Pulmonary artery (tissue), 1 donor: ENCODE data around the genes OR4M2B and GABRB3.

- PRO-cap, result unidirectional peak, plus-strand start at chr15:20247931
These were observed 293.9 kb downstream of the GOLGA6L6 start for GRCh38 chr15:20247679-20248054.

DNA sequence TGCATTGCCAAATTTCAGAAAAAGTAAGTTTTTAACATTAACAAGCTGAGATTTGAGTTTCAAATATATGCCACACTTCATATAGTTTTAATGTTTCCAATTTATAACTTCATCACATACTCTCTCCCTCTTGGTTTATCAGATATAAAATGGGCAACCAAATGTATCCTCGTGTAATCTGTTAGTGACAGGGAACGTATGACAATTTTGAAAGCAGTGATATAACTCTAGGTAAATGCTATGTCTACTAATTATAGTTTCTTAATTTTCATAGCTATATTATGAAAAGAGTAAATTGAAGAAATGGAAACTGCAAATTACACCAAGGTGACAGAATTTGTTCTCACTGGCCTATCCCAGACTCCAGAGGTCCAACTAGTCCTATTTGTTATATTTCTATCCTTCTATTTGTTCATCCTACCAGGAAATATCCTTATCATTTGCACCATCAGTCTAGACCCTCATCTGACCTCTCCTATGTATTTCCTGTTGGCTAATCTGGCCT, at the start of gene OR4M2B:
OR4M2B (plus strand) TSS at position 206 of the 505 bp plus-strand sequence.
- PRO-cap, result no peak

GRCh38 chr15:22715132-22716009, 71.1 kb upstream of the NIPA1 start:
- PRO-cap, result no peak

GRCh38 chr15:22827661-22828369, 10.7 kb upstream of the NIPA2 start:
- PRO-cap, result no peak

DNA sequence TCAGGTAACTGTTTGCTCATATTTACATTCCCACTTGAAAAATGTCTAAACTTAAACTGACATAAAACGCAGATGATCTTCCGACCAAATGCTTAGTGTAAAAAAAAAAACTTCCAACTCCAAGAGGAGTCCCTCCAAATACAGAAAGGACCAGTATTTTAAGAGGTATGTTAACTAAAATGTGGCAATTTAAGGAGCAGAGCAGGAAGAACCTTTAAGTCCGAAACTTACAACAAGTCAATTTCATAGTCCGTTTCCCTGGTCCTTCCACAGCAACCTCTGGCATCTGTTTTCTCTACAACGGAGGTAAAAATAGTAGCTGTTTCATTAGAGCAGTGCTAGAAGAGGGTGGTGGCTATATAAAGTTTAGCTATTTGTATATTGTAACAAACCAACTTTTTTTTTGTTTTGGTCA, 17.2 kb downstream of the GOLGA8S start:
- PRO-cap, result no peak

- PRO-cap, result no peak
These were observed 40.6 kb downstream of the GOLGA8S start for GRCh38 chr15:23395083-23395534.

- PRO-cap, result no peak
These were observed 254 bp downstream of the NDN start for GRCh38 chr15:23686910-23687191.

DNA sequence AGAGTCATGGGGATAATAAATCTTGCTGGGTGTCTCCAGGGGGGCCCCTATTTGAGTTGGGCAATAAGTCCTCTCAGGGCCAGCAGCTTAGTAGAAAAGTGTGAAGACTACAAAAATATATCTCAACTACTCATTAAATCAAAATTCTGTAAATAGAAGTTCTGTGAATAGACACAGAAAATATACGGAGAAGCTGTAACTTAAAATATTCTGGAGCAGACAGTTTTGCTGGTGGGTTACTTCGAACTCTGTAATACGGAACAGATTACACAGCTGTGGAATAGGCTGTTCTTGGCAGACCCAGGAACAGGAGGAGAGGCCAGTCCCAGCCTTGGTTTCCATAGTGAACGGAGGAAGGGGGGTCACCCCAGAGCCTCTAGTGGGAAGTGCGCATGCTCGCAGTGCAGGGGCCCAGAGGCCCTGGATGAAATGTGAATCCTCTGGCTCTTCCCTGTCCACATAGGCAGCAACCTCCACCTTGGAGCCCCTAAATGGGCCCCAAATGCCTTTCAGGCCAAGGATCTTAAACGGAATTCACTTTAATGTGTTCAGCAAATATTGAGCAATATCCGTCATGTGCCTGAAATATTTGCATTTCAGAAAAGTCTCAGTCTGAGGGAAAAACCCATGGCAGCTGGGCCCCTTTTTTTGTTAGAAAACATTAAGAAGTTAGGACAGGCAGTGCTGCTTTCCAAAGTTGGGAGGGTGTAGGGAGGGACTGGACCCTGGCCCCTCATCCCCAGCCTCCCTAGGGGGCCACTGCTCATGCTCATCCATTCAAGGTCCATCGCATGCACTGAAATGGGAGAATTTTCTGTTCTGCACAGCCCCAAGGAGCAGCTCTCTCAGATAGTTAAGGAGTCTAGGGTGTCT, 3.3 kb upstream of the NDN start:
- PRO-cap, result no peak

DNA sequence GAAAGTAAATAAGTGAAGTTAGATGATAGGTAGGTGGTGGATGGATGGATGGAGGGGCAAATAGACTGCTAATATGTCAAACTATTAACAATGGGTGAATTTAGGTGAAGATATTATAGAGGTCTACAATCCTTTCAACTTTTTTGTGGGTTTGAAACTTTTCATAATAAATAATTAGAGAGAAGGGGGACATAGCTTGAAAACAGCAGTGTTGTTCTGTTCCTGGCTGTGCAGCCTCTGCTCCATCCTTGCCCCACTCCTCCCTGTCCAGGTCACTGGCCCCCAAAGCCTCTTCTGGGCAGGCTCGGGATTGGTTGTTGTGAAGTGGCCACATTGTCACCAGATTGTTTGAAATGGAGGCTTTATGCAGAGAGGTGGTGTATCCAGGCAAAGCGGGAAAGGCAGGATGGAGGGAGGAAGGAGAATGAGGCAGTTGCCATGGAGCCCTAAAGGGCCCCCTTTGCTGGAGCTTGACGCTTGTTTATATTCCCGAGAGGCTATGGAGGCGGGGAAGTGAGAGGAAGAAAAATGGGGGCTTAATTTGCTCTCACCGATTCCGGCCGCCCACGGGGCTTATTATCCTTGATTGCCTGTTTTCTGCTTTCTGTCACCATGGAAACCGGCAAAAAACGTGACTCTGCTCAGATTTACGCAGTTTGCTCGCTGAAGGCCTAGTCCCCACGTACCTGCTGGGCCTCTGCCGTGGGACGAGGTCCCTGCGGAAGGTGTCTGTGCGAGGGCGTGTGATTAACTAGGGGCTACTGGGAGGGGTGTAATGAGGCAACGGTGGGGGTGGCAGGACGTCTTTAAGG, 110.5 kb upstream of the NDN start:
- PRO-cap, result no peak

GRCh38 chr15:23856898-23857398, 169.8 kb upstream of the NDN start:
- PRO-cap, result no peak

DNA sequence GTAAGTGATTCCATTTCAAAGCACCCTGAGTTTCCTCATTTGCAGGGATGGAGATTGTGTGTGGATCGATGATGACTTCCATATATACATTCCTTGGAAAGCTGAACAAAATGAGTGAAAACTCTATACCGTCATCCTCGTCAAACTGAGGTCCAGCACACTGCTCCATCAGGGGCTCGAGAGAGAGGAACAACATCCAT, 126.3 kb downstream of the SNRPN start:
- PRO-cap, result no peak

GRCh38 chr15:25099254-25099726, 144.5 kb downstream of the SNRPN start:
- PRO-cap, result no peak

GRCh38 chr15:25846173-25846877, 16.8 kb downstream of the ATP10A start:
- PRO-cap, result no peak

DNA sequence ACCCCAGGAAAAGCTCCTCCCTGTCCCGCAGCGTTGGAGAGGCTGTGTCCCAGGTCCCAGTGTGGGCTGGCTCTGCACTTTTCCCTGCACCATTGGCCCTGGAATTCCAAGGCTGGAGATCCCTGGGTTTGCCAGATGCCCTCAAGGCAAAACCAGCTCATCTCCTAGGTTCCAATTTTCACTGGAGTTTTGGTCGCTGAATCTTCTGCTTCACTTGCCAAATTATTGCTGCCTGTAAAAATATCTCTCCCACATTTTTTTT, 150.8 kb upstream of the ATP10A start:
- PRO-cap, result no peak

GRCh38 chr15:26772492-26772953, 343 bp downstream of the GABRB3 start:
- PRO-cap, result no peak

DNA sequence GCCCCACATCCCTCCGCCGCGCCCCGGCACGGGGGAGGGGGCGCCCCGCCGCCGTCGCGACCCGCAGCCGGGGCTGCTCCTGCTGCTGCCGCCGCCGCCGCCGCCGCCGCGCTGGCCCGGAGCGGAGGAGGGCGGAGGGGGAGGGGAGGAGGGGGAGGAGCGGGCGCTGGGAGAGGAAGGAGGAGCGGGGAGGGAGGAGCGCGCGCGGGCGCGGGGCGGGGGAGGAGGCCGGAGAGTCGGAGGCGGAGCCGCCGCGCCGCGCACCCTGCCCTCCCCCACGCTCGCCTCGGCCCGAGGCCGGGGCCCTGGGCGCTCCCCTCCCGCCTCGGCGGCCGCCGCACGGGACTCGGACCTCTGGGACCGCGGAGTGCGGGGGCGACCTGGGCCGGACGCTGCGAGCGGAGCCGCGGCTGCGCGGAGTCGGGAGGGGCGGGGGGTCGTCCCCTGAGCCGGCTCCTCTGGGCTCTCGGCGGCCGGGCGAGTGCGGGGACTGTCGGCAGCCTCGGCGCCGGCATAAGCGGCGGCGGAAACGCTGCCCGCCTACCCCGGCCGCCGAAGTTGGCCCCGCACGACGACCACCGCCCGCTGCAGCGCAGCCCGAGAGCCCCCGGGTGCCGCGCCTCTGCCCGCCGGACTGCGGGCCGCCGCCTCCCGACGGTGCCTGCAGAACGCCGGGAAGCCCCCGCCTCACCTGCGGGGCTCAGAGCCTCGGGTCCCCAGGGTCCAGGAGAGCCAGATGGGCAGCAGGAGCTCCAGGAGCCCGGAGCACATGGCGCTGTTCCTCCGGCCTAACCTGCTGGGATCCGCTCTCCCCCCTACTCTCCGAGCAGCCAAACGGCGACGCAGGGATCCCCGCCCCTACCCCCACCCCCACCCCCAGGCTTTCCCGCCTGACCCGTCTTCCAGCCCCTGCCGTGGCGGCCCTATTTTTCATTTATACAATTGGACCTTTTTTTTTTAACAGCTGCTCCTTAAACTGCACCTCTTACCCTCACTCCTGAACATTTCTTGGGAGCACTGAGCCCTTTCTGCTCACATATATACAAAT, at the start of gene GABRB3:
GABRB3 (minus strand) TSS at position 113 of the 1,048 bp plus-strand sequence.
- PRO-cap, result no peak

DNA sequence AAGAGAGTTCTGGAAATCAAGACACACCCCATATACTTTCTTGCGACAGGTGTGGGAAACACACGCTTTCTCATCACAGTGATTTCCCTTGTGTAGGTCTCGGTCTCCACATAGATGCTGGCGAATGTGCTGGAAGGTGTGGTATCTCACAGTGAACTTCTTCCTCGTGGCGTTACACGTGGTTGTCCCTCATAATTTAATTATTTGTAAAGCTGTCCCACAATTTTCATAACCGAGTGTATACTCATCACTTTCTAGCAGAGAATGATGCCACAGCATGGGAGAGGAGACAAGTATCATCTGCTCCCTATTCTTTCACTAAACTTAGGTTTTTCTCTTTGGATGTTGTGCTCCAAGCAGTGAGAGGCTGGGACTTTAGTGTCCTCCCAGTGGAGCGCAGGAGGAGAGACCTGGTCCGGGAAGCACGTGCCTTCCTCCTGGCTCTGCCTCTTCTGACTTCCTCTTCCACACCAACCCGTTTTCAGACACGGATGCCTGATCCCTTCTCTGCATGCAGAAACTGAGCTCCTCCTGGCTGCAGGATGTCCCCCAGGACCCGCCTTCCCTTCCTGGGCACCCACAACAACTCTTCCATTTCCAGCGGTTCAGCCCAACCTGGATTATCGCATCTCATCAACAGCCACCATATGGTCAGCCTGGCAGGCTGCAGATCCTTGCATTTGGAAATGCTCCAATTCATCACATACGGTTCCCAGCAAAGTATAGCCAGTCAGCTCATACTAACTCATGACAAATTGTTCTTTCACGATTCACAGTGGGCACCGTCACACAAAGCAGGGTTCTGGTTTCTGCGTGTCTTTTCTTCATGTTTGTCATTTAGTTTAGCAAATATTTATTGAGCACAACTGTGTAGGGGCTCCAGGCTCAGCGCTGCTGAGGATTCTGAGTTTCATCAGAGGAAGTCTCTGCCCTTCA, 124.7 kb downstream of the GABRG3 start:
- PRO-cap, result no peak

- PRO-cap, result no peak
These were observed 338 bp downstream of the OCA2 start for GRCh38 chr15:28098738-28099215.

- PRO-cap, result no peak
These were observed 101.5 kb downstream of the HERC2 start for GRCh38 chr15:28220427-28220917.

DNA sequence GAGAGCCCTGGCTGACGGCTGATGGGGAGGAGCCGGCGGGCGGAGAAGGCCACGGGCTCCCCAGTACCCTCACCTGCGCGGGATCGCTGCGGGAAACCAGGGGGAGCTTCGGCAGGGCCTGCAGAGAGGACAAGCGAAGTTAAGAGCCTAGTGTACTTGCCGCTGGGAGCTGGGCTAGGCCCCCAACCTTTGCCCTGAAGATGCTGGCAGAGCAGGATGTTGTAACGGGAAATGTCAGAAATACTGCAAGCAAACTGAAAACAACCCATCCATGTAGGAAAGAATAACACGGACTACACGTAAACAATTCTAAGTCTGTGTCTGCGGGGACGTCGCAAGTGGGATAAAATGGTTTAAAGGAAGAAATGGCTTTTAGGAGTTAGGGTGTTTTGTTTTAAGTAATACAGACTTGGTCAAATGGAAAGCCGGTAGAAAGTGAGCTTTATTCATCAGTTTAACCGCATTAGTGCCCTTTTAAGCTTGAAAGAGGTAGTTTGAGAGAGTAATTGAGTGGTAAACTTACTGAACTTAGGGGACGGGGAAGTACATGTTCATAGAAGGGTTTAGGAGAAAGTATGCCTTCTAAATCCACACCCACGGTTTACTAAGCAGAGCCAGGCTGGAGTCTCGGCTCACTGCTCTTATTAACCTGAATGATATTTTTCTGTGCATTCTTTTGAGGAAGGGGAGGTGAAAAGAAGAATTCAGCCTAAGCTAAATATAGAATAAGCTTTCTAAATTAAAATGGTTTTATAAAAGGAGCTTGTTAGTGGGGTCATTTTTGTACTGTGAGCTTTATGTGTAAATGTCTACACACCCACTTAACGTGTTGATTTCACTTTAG, 26.3 kb upstream of the GOLGA8M start:
- PRO-cap, result no peak